Endometrial microvascular endothelial cells (primary cell): ENCODE measurements around the genes SERPINH1 and MOGAT2.

GRCh38 chr11:75152731-75153967 is 2.2 kb downstream of the SLCO2B1 start:
- RAMPAGE, long total RNA, result no peak

DNA sequence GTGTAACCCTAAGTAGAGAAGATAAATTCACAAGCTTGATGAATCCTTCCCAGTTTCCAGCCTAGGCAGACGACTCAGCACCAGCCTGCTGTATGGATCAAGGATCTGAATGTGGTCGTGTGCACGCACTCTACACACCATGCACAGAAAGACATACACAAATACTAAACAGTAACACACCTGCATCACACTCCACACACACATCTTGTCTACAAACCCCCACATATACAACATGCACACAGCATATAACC is 45.9 kb downstream of the ARRB1 start:
- RAMPAGE, long total RNA, result no peak

- RAMPAGE, long total RNA, result no peak
These were observed 37.5 kb downstream of the ARRB1 start for GRCh38 chr11:75313827-75314525.

DNA sequence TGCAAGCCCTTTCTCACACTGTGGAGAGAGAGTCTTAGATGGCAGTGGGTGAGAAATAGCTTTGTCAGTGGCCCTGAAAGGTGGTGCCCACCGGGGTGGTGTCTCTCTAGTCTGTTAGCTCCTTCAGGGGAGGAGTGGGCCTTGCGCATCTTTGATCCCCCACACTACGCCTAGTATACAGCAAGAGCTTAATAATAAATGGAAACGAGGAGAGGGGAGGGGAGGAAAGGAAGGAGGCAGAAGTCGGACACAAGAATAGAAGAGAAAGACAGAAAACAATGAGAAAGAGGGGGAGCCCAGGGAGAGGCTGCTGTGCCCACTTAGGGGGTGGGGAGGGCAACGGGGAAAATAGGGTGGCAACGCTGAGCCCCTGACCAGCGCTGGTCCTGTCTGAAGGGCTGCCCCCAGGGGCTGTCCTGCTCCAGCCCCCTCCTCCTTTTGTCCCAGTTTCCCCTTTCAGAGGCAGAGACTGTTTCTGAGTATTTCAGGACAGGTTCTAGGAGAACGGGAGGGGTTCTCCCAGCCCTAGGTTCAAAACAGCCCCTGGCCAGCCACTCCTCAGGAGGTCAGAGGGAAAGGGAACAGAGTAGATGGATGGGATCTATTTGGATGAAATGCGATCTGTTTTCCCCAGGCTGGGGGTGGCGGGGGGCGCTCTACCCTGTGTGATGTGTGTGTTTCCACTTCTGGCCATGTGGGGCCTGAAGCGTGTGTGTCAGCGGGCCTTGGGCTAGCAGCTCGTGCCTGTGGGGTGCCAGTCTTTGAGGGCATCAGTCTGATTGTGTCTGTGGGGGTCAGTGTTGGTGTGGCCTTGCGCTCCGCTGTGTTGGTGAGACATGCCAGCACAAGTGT is 1.1 kb downstream of the ARRB1 start:
- RAMPAGE, long total RNA, result no peak

- RAMPAGE, long total RNA, result no peak
These were observed 4.9 kb downstream of the KLHL35 start for GRCh38 chr11:75427993-75428670.

DNA sequence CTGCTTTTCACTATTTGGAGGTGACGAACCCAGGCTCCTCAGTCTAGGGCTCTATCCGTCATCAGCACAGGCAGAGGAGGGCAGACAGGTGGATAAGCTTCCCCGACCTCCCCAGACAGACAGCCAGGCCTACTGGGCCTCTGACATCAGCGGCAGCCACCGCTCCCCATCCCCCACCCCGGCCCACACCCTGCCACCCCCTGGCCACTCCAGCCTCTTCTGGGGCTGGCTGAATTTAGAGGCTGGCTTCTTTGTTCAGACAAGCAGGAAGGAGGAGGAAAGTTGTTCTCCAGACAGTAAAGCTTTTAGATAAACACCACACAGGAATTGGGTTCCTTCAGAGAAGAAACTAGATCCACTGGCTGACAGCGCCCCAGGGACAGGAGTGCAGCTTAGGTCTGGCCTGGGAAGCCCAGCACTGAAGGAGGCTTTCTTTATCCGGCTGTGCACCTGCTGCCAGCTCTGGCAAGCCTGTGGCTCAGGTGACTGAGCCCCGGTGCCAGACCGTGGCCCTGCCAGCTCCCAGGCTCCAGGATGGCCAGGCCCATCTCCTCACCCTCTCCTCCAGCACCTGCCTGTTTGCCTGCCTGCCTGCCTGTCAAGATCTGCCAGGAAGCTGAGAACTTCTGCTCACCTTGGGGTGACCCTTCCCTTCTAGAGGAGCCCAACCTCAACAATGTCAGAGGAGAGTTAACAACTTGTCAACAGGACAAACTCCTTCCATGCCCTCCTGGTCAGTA is 43.9 kb upstream of the KLHL35 start:
- RAMPAGE, long total RNA, result no peak

- RAMPAGE, long total RNA, result start-site peak on the plus strand at chr11:75562234-75562287, 1,571 and 2,811 reads in 2 replicates
These were observed at the start of gene SERPINH1 for GRCh38 chr11:75561516-75562421. TSS of gene SERPINH1 (plus strand) at chr11:75562253.

DNA sequence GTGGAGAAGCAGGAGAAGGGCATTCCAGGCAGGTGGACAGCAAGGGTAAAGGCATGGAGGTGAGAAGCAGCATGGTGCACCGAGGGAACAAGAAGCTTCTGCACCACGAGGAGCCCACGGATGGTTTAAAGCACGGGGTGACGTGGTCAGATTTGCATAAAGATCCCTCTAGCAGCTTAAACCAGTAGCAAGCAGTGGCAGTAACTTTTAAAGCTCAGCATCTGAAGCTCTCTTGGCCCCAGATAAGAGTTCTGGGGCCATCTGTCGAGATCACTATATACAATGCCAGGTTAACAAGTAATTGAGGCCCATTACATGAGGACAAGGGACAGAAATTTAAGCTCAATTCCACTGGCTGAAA is 36.9 kb downstream of the SERPINH1 start:
- RAMPAGE, long total RNA, result no peak

GRCh38 chr11:75627850-75628226 is 41.0 kb downstream of the MAP6 start:
- RAMPAGE, long total RNA, result no peak

DNA sequence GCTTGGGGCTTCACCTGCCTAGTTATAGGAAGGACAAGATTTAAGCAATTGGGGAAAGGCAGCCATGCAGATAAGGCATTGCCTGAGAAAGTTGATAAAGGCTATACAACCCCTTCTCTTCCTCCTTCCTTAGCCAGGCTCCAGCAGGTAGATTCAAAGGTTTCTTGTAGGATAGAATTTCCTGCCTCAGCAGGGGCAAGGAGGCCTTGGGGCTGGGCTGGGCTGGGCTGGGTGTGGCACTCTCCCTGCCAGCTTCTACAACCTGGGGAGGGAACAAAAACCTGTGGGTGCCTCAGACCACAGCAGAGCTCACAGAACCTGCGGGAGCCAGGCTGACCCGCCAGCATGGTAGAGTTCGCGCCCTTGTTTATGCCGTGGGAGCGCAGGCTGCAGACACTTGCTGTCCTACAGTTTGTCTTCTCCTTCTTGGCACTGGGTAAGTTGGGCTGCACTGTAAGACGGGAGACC is at the start of gene MOGAT2:
Gene MOGAT2, plus strand, starts transcription at position 295 of the 468 bp plus-strand sequence.
- RAMPAGE, long total RNA, result no peak

- RAMPAGE, long total RNA, result no peak
These were observed 1.1 kb downstream of the MOGAT2 start for GRCh38 chr11:75718686-75719103.

DNA sequence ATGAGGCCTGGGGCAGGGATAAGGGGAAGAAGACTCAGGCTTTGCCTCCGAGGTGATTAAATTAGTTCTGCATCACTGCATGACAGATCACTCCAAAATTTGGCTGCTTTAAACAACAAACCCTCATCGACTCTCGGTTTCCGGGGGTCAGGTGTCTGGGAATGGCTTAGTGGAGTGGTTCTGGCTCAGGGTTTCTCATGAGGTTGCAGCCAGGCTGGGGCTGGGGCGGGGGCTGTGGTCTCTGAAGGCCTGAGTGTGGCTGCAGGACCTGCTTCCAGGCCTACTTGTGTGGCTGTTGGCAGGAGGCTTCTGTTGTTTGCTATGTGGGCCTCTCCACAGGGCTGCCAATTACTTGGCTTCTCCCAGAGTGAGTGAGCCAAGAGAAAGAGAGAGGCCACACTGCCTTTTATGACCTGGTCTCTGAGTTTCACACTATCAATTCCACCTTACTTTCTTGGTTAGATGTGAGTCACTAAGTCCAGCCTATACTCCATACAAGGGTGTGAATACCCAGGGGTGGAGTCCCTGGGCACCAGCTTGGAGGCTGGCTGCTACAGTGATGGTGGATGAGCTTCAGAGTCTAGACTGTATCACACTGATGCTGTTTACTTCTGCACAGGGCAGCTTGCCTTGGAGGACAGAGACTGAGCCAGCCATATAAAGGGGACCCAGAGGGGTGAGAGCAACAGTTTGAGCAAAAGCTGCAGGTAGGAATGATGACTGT is 16.0 kb downstream of the MOGAT2 start:
- RAMPAGE, long total RNA, result no peak

GRCh38 chr11:75782465-75783002 is 14.0 kb downstream of the DGAT2 start:
- RAMPAGE, long total RNA, result no peak

DNA sequence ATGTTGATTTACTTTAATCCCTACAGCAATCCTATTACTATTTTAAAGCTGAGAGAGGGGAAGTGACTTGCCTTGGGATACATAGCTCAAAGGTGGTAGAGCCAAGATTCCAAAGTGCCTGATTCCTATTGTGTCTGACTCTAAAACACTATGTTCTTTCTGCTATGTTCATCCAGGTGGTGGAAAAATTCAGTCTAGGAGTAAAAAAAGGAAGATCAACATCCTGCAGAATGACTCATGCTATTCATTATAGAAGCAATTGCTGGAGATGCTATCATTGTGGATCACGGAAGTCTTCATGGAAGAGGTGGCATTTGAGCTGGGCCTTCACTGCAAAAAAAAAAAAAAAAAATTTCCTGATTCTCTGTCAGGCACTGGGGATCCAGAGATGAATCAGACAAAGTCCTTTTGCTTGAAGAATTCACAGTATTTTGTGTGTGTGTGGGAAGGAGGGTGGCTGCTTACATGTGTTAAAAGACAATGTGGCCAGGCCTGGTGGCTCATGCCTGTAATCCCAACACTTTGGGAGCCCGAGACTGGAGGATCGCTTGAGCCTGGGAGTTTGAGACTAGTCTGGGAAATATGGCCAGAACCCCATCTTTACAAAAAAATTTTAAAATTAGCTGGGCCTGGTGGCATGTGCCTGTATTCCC is 1.4 kb upstream of the UVRAG start:
- RAMPAGE, long total RNA, result no peak

GRCh38 chr11:75911471-75911781 is 96.4 kb downstream of the UVRAG start:
- RAMPAGE, long total RNA, result no peak

- RAMPAGE, long total RNA, result no peak
These were observed 146.4 kb downstream of the UVRAG start for GRCh38 chr11:75961278-75961906.

DNA sequence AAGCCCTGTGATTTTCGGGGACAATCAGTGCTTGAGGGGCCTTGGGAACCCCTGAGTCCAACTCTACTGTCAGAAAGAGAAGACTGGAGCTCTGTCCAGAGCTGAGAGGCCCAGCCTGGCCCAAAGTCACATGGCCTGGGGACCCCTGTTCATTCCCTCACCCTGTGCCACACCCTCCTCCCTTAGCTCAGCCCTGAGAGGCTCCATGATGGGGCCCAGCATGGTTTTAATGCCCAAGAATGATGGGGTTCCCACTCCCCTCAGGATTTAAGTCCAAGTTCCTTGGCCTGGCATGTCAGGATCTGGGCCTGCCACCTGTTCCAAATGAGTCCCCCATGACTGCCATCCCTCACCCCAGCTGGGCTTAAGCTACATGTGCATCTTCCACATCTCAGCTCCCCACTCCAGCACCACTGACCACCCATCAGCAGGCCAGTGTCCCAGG is 41.7 kb upstream of the WNT11 start:
- RAMPAGE, long total RNA, result no peak

GRCh38 chr11:76269034-76269841 is 62.9 kb upstream of the WNT11 start:
- RAMPAGE, long total RNA, result no peak

DNA sequence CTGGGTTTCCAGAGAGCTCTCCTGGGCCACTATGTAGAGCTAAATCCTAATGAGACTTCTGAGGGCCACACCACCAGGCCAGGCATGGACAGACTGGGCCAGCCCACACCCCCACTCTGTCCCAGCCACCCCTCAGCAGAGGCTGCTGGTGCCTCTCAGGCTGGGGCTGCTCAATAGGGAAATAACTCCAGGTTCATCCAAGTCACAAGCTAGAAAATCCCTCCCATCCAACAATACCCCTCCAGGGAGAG is 64.0 kb upstream of the WNT11 start:
- RAMPAGE, long total RNA, result no peak

DNA sequence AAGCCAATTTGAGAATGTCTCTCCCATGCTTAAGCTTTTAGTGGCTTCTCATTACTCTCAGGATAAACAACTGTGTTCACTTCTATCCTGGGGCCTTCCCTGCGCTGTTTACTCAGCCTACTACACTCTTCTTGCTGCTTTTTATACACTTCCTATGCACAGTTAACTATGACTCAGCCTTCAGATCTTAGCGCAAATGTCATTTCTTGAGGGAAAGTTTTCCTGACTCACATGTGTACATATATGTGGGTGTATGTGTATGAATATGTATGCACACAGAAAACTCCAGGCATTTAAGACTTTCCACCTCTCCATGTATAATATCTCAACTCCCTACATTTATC is 9.8 kb downstream of the THAP12 start:
- RAMPAGE, long total RNA, result no peak